Occipital lobe (tissue), 2 donors: ENCODE results near the genes GPR12 and USP12.

DNA sequence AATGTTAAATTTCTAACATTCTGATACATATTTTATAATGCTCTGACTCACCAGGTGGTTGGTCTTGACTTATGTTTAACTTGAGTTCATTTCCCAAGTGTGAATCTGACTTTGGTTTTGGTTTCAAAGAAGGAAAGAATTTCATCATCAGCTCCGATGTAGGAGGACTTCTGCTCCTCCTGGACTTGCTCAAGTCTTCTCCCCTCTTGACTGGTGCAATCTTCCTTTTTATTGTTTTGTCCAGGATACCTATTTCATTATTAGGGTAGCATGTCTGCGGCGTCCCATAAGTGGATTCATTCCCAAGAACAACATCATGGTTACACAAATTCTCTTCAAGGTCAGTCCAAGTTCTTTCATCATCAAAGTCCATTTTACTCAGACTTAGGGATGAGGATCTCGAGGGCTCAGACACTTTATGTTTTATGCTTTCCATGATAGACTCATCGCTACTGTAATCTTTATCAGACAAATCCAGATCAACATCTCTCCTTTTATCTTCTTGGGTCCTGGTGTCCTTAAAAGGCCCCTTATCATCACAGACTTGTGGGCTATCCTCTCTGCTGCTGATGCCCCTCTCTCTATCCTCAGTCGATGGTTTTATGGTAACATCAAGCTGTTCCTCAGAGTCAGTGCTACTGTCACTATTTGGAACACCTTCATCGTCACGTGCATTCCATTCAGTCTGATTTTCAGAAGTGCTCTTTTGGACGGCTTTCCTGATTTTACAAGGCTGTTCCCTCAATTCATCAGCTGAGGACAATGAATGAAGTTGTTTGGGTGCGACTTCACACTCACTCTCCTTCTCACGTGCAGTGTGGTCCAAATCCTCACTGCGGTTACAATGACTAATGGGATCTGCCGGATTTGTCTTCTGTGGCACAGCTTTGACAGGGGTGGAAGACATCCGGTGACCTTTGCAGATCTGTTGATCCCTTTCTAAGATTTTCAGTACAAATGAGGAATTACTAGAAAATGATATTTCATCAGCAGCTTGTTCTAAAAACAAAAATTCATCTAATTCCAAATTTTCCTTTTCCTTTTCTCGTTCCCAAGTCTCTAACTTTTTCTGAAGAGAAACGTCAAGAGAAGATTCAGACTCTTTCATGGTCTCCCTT is 17.0 kb downstream of the CENPJ start:
- RAMPAGE, long total RNA = no peak

GRCh38 chr13:24931587-24932202 is 9.0 kb upstream of the CENPJ start:
- RAMPAGE, long total RNA = no peak

- RAMPAGE, long total RNA = no peak
Measured at GRCh38 chr13:25285359-25285903, 1.9 kb downstream of the MTMR6 start.

DNA sequence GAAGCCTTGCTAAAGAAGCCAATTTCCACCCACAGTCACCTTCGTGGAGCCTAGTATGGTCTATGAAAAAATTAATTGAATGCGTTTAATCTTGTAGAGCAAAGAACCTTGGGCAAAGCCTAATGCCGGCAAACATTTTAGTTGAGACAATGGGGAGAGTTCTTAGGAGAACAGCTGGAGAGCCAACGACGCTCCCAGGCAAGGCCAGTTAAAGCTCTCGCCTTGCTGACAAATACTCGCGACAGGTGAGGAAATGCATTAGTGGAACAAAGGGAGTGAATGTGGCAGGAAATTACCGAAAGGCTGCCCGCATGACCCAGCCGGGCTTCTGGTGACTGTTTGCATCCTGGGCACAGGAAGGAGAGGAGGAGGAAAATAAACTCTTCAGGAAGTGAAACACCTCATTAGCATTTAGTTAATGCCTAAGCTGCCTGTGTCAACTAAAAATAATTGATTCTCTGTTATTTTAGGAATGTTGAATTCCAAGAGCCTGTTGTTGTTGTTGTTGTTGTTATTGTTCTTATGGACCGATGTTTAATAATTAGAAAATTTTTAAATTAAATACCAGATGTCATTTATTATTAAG is 74.6 kb downstream of the SHISA2 start:
- RAMPAGE, long total RNA = no peak

DNA sequence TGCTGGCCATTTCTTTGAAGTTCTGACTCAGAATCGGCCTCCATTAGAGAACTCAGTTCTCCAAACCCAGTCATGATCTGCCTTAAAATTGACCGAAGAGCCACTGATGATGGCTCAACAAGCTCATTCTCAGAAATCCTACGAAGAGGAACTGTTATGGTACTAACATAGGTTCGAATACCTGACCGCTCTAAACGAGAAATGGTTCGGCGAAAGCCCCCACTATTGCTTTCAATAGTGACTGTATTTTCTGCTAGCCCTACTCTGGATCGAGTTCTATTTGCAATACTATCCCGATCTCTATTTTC is 7.8 kb downstream of the RNF6 start:
- RAMPAGE, long total RNA = no peak

DNA sequence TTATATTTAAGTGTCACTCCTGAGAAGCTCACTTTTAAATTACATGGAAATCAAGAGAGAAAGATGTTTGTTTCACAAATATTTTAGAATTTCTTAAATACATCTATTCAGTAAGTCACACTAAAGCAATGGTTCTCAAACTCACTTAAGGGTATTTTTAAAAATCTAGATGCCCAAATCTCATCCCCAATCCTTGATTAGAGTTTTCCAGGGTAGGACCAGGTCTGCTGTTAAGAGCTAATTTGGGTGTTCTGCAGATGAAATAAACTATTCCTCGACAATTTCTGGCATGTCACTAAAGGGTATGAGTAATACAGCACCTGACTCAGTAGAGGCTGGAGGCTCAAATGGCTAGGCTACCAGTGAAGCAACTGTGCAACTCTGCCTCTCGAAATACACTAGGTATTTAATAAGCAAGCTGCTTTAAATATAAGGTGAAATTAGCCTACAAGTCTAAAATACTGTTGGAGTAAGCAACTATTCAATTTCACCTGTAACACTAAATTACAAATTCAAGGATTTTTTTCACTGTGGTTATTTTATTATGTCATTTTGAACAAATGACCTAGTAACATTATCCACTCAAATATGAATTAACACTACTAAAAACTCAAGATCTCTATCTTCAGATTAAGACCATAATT is 1.6 kb downstream of the RNF6 start:
- RAMPAGE, long total RNA = no peak

DNA sequence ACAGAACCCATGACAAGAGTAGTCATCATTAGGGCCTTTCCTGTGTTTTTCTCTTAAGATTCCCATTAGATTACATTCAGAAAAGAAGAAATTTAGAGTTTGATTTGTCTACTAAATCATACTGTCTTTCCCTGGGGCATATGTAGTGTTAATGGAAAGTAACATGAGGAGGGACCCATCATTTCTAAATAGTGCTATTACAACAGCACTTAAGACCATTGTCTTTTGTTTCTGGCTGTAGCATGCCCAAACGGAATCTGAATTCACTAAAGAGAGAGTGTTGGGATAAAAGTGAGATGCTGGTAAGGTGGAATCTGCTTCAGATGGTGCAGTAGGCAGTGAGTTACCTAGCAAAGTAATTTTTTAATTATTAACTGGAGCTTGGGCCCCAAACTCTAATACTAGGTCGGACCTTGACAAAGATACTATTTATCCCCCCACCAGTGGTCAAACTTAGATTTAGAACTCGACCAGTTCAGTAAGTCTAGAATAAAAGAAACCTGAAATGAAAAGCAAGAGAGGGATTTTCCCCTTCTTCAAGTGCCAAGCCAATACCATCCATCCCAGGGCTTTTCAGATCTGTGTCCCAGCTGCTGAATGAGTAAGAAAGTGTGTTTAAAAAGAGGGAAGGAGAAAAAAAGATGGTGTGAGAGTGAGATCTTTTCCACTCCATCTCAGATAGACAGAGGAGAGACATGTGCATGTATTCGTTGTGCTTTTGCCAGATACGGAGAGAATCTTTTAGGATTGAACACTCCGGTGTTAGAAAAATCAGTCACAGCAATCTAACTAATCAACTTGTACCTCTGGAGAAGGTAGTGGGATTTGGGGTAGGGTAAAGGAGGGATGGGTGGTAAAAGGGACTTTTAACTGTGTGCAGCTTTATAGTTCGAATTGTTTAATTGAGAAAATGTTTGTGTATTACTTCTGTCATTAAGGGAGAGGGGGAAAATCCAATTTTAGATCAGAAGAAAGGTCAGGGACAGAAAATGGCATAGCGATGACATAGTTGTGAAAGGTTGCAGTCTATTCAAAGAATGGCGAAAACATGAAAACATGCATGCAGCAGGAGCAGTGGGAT is 125.4 kb downstream of the CDK8 start:
- RAMPAGE, long total RNA = no peak

DNA sequence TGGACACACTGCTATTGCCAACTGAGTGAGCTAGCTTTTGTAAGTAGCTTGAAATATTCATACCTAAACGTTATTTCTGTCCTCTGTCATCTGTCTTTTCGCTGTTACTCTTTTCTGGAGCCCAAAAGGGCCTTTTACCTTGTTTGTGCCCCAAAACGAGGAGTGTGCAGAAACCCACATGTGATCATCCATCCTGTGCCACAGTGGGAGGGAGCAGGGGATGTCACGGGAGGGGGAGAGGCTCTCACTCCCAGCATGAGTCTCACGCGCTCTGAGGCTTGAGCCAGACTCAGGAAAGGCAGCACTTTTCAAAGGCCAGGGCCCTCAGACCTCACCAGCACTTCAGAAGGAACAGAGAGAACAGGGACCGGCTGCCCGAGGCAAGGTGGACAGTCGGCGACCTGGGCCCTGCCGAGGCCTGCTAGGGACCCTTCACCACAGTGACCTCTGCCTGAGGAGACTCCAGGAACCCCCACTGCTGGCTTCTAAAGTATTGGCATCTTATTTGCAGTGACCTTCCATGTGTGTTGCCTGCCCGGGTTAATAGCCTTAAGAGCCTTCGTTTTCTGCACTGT is 71.7 kb upstream of the WASF3 start:
- RAMPAGE, long total RNA = no peak

DNA sequence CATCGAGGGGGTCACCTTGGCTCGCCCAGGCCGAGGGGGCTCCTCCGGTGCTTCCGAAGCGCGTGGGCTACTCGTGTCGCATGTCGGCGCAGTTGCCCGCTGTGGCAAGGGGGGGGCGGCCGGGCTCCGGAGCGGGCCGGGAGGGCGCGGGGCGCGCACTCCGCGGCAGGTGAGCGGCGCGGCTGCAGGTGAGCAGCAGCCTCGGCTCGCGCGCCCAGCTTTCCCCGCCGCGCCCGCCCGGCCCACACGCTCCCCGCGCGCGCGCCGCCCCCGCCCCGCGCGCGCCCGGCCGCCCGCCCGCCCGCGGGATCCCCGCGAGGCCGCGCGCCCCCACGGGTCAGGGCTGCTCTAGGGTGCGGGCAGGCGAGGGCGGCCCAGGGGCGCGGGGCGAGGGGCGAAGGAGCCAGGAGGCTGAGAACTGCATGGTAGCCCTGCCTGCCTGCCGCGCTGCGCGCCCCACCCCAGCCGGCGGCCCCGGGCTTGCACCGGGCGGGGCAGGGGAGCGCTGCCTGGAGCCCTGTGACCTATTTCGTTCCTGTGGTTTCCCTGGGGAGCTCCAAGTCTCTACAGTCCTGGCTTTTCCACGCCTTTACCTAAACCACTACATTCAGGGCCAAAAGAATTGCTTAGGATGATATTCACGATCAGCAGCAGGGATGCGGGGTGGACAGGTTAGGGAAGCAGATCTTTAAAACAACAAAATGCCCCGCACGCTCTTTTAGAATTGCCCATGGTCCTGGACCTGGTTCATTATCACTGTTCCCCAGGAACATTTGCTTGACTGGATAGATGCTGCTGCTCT is at the start of gene GPR12:
Gene GPR12, minus strand, starts transcription at position 223 of the 802 bp plus-strand sequence.
- RAMPAGE, long total RNA = no peak

DNA sequence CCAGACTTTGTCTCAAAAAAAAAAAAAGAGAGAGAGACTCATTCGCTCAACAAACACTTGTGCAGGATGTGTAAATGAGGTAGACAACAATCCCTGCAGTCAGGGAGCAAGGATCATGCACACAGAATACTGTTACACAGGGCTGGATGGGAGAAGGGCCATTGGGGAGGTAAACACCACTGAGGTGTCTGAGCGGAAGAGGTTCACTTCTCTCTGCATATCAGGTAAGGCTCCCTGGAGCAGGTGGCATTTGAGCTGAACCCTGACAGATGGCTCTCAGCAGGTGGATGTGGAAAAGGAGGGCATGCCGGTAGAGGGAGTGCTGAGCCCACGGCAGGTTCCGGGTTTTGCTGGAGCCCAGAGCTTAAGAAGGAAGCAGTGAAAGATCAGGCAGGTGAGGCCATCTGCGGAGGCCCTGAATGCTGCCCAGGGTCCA is 199.6 kb downstream of the USP12 start:
- RAMPAGE, long total RNA = no peak

DNA sequence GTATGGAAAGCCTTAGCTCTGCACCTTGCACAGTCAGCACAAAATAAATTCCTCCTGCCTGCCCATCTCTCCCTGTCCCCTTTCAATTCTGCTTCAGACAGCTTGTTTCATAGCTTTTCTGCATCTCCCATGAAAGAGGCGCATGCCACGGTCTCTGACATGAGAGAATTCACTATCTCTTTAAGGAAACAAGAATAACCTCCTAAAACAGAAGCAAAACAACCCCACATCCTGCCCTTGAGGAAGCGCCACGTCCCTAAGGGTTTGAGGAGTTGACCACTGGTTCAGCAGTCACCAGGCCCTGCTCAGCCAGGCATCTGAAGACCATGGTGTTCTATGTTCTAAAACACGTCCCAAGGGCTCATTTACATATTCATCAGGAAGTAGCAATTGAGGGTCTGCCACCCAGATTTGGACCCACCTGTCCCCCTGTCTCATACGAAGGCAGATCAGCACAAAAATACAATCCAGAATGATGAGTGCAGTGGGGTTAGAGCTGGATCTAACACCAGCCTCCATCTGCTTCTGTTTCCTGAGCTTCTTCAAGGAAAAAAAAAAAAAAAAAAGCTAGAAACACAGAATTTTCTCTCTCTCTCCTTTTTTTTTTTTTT is 174.2 kb downstream of the USP12 start:
- RAMPAGE, long total RNA = no peak

DNA sequence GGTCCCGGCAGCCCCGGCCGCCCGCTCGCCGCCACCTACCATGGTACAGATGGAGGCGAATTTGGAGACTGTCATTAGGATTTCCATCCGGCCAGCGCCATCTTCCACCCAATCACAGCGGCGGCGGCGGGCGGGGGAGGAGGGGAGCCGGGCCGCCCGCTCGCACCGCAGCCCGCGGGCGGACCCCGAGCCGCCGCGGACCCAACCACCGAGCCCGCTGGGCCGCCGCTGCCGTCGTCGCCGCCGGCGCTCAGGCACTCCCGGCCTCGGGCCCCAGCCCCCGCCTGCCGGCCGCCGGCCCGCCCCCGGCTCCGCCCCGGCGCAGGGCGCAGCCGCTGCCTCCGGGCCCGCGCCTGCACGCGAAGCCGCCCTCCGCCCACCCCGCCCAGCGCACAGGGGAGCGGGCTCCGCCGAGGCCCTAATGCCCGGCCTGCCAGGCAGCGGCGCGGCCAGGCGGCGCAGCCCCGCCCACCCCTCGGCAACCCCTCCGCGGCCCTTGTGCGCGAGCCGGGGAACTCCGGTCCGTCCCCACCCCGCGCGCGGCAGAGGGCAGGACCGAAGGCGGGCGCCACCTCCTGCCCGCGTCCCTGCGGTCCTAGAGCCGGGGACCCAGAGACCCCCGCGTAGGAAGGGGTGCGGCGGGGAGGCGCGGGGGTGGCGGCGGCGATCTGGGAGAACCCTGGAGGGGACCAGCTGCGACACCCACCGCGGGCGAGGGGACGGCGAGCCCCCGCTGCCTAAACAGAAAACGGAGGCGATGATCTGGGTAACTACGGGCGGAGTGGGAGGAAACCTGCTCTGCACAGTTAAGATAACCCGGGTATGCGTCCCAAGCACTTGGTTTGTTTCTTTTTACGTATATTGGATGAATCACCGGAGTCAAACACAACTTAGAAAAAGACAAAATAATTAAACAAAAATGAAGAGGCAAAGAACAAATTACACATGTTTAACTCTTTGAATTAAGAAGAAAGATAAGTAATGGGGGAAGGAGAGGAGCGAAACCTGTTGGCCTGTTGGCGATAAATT is at the start of gene USP12:
Gene USP12, minus strand, starts transcription at position 259 of the 1,029 bp plus-strand sequence.
- RAMPAGE, long total RNA = no peak

GRCh38 chr13:27182919-27183540 is 11.4 kb upstream of the USP12 start:
- RAMPAGE, long total RNA = no peak

DNA sequence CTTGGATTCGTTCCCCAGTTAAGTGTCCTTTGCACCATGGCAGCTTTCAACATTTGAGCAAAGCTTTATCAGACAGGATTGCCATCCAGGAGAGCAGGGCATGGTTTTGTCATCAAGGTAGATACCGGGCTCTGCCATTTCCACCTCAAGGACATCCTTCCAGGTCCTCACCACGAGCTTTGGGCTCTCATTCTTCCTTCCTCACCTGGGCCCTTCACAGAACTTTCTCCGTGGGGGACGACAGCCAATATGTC is 28.3 kb downstream of the RASL11A start:
- RAMPAGE, long total RNA = no peak

GRCh38 chr13:27403790-27404515 is 20.5 kb upstream of the GTF3A start:
- RAMPAGE, long total RNA = no peak

GRCh38 chr13:27404516-27405291 is 19.7 kb upstream of the GTF3A start:
- RAMPAGE, long total RNA = no peak

DNA sequence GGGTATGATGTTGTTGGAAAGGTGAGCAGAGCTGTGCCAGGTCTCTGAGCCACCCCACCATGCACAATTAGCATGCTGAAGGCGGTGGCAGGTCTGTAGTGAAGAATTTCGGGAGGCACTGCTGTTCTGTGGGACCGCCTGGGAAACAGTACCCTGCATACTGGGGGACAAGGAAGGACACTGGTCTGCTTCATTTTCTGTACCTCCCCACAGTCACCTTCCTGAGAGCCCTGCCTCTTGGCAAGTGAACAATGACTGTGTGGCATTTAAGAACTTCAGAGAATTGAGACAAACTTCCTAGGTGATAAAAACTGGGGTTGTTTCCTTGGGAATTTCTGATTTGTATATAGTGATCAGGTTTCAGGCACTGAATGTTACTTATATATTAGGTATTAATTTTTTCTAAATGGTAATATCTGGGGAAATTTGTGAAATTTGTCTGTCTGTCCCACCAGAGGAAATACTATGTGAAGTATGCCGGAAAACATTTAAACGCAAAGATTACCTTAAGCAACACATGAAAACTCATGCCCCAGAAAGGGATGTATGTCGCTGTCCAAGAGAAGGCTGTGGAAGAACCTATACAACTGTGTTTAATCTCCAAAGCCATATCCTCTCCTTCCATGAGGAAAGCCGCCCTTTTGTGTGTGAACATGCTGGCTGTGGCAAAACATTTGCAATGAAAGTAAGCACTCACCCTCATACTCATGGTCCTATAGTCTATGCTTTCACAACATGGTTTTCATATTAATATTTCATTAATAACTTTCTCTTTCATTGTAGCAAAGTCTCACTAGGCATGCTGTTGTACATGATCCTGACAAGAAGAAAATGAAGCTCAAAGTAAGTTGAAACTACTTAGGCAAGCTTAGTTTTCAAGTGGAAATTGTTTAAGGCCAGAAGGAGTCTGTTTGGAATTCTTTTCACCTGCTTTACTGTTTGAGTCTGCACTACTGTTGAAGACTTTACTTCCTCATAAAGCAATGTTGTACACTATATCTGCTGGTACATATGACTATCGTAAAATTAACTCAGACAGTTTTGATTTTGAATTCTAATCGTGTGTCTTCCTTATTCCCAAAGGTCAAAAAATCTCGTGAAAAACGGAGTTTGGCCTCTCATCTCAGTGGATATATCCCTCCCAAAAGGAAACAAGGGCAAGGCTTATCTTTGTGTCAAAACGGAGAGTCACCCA is 10.3 kb downstream of the GTF3A start:
- RAMPAGE, long total RNA = no peak

DNA sequence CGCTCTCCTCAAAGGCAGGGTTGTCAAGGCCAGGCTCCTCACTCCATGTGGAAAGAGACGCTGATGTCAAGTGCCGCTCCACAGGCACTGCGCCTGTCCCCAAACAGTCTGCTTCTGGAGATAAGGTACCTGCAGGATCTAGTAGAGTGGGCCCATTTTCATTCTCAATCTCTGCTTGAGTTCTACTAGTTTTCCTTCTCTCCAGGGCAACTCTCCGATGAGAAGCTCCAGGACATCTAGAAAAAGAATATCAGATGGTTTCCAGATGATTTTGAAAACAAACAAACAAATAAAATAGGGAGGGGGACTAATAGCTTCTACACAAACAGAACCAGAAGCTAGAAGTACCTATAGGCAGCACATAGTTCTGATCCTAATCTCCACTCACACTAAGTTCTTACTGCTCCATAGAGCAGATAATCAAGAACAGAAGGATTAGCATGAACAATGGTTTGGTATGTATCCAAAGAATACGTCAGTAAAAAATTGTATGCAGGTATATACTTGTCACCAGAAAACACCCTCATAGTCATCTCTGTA is 51.2 kb downstream of the LNX2 start:
- RAMPAGE, long total RNA = no peak

DNA sequence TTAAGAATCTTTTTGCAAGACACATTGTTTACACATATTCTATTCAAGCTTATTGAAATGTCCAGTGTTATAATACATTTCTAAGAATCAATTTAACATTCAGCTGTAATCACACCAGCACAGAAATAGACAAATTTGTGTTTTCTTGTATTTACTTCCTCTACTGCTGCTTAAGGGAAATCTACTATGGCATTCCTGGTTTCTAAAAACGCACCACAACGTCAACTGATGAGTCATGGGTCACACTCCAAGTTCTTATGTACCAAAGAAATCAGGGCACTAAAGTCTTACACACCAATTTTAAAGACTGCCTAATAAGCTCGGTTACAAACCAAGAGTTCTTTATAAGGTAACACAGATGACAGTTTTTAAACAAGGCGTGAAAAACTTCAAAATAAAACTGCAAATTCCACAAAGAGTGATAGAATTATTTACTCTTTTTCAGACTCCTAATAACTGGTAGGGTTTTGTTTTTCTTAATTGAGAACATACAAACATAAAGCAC is 13.2 kb downstream of the LNX2 start:
- RAMPAGE, long total RNA = no peak

DNA sequence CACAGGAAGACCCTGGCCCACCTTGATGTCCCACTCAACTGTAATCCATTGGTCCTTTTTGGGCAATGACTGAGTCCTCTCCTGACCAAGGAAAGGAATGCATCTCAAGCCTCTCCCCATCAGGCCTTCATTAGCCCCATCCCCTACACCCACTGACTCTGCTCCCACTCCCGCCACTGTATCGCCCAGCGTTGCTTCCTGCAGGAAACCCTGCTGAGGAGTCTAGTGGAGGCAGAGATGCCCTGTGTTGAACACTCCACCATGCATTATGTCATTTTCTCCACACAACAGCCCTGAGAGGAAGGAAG is 49.8 kb upstream of the GSX1 start:
- RAMPAGE, long total RNA = no peak